WTC11 (cell line): ENCODE measurements around a stretch of chr17.

DNA sequence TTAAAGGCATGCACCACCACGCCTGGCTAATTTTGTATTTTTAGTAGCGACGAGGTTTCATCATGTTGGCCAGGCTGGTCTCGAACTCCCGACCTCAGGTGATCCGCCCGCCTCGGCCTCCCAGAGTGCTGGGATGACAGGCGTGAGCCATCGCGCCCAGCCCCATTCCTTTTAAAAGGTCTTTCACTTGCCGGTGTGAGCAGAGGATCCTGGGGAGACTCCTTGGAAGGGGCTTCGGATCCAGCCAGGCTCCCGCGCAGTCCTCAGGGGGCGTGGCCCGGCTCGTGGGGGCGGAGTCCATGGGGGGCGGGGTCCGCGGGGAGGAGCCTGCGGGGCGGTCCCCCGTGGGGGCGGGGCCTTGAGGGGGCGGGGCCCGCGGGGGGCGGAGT is 23.2 kb upstream of the ABR start:
- PRO-cap = bidirectional peak, plus-strand start outside the sequence, minus-strand start at position 197 of the sequence

- PRO-cap = no peak
These were observed 40.2 kb upstream of the BHLHA9 start for GRCh38 chr17:1230011-1230424.

DNA sequence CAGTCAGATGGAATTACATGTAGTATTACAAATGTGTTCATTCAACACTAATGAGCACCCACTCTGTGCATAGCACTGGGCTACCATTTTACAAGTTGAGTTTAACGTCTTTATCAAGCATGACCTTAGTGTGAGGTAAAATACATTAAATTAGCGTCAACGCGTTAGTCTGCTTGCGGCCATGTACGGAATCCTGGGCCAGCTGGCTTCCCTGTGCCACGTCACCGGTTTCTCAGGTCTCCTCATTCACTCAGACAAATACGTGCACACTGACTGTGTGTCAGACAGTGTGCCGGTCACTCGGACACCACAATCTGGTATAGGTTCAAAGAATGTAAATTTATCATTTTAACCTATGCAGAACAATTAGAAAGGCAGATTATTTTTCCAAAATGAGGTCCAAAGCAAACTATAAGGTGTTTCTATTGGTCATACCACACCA is 21.4 kb upstream of the YWHAE start:
- PRO-cap = no peak

DNA sequence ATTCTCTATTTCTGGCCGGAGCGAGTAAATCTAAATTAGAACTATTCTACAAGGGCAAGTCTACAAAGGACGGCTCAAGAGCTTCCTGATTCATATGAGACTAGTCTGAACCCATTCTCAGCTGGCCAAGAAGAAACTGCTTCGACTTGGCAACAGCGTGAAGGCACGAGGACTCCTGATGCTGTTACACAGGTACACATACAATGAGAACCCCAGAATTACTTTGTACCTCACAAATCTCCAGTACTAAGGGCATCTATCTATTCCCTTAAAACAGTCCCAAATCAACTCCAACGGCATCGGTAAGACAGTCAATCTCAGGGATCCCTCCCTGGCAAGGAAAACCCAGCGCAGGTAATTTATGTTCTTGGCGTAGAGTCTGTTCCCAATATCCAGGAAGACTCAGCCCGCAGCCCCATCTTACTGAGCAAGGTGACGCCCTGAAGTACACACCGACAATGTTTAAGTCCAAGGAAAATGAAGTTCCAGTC is 1.4 kb downstream of the CRK start:
- PRO-cap = no peak

GRCh38 chr17:1455060-1455794 is 805 bp downstream of the CRK start:
- PRO-cap = unidirectional peak, plus-strand start at chr17:1455503

GRCh38 chr17:1473811-1474303 is 17.8 kb upstream of the CRK start:
- PRO-cap = no peak

DNA sequence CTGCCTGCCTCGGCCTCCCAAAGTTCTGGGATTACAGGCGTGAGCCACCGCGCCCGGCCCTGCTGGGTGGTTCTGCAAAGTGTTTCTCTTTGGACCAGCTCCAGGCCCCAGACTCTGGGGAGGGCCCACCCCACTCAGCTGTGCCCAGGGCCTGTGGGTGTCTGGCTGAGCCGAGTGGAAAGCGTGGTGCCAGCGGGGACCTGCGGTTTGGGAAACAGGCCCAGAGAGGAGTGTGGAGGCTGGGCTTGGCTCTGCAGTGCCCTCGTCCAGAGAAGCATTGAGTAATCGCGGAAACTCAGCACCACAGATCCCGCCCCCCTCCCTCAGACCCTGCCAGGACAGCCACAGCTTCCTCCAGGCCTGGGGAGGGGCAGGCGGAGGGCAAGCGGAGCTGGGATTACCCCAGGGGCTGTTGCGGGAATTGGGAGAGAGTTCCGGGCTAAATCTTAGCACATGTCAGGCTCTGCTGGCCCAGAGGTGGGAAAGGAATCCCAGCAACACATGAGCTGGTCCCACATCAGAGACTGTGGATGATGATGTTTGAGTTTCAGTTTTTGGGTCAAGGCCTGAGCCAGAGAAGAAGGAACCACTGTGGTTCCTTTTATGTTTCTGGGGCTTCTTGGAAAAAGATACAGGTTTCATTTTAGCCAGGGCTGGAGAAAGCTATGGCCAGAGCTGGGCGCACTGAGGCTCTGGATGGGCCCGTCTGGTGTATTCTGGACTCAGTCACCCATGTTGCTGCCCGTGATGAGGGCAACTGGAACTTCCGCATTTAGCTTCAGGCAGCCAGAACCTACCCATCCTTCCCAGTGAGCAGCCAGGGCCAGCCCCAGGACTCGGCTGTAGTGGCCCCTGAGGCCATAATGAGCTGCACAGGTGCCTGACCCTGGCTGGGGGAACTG is 14.8 kb upstream of the PITPNA start:
- PRO-cap = no peak

DNA sequence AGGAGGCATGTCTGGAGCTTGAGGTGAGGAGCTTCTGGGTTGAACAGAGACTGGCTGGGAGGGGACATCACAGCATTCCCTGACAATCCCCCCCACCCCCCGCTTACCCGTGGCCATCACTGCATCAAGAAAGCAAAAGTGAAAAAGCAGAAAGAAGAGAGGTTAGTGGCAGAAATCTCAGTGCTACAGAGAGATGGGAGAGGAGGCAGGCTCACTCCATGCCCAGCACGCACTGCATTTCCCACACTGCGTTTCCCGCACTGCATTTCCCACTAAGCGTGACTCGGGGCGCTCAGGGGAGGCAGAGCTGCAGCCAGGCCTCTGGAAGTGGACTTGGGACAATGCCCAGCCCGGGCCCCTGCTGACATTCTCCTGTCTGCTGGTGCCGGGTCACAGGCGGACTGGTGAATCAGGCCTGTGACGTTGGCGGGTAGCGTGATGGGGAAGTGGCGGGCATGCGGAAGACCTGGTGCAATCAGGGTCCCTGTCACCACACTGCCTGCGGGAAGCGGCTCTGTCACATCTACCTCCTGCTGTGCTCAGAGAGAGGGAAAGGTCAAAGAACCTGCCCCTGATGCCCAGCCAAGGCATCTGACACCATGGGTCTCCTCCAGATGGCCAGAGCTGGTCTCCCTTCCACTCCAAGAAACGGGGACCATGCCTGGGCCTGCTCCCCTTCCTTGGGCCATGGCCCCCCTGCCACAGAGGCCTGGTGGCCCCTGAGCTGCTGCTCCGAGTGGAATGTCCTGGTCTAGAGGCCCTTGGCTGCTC is 24.4 kb upstream of the PITPNA start:
- PRO-cap = no peak

DNA sequence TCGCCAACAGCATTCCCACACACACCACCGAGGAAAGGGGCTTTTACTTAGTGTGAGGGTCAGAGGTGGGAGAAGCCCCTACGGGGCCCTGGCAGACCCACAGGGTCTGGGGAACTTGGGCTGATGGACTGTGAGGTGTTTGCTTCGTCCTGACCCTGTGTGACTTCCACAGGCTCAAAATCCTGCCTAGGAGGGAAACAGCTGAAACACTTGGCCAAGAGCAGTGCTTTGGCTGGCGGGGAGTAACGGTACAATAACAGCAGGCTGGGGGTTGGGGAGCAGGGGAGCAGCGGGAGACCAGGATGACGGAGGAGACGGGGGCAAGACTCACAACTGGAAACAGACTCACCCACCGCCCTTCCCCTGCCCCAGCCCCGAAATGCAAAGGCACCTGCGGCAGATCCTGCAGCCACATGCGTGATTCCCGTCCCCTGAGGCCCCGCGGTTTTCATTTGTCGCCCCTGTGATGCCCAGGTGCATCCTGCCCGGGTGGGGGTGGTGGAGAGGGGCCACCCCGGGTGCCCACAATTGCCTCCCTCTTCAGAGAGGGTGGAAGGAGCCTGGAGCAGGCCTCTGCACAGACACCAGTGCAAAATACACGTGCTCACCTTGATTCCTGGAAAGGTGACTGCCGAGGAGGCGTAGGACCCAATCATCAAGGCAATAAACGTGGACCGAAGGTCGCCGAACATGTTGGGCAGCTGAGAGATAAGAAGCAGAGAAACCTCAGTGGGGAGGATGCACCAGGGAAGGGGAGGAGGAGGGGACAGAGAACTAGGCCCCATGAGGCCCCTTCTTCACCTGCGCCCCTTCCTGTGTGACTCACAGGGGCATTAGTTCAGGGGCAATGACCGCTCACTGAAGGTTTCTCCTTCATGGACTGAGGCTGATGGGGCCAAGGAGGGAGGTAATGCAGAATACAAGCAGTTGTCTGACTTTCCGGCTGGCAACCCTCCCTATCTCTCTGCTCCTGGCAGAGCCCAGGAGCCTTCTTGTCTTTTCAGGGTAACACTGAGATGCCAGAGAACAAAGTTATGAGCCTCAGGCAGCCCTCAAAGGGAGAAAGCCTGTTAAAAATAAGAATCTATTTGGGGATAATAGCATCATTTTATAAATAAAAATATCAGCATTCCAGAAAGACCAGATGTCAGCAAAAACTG is 30.4 kb upstream of the PITPNA start:
- PRO-cap = no peak

GRCh38 chr17:1681320-1682220 is 3.1 kb downstream of the PRPF8 start:
- PRO-cap = no peak

GRCh38 chr17:1713096-1713356 is 2.8 kb upstream of the TLCD2 start:
- PRO-cap = no peak

- PRO-cap = no peak
These were observed 3.5 kb upstream of the TLCD2 start for GRCh38 chr17:1713687-1714027.

DNA sequence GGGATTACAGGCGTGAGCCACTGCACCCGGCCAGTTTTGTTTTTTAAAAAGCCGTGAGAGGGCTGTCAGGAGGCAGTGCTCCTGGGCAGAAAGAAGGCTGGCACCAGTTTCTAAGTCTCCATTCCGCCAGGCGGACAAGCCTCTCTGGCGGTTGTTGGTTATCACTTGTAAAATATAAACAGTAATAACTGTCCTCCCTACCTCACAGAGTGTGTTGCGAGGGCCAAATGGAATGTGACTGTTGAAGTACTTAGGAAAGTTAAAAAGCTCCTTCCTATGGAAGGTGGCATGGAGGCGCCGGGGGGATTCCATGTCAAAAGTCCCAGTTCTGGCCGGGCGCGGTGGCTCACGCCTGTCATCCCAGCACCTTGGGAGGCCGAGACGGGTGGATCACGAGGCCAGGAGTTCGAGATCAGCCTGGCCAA is 739 bp upstream of the WDR81 start:
- PRO-cap = no peak

- PRO-cap = no peak
These were observed 7.0 kb upstream of the SERPINF2 start for GRCh38 chr17:1735546-1736230.

DNA sequence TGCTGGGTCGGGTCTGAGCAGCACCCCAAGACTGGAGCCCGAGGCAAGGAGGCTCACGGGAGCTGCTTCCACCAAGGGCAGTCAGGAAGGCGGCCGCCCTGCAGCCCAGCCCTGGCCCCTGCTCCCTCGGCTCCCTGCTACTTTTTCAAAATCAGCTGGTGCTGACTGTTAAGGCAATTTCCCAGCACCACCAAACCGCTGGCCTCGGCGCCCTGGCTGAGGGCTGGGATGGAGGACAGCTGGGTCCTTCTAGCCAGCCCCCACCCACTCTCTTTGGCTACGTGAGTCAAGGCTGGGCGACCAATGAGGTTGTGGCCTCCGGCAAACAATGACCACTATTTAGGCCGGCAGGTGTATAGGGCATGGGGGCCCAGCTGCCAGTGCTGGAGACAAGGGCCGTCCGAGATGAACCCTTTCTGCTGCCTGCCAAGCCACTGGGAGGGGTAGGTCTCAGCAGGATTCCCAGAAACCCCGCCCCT is 620 bp downstream of the SERPINF1 start:
- PRO-cap = bidirectional peak, plus-strand start at position 380 of the sequence, minus-strand start at position 214 of the sequence

DNA sequence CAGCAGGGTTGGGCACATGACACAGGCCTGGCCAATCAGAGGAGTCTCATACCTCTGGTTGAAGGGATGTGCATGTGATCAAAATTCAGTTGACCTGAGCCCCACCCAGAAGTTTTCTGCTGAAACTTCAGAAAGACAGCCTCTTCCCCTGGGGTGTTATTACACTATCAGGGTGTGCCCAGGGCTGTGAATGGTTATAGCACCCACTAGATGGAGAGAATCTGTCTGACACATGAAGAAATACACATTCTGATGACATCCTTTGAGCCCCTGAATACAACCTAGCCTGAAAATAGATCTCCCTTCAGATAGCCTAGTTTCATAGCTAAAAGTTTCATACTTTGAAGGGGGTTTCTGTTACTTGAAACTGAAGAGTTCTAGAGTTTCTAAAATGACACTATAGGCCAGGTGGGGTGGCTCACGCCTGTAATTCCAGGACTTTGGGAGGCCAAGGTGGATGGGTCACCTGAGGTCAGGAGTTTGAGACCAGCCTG is 6.0 kb downstream of the SMYD4 start:
- PRO-cap = no peak

DNA sequence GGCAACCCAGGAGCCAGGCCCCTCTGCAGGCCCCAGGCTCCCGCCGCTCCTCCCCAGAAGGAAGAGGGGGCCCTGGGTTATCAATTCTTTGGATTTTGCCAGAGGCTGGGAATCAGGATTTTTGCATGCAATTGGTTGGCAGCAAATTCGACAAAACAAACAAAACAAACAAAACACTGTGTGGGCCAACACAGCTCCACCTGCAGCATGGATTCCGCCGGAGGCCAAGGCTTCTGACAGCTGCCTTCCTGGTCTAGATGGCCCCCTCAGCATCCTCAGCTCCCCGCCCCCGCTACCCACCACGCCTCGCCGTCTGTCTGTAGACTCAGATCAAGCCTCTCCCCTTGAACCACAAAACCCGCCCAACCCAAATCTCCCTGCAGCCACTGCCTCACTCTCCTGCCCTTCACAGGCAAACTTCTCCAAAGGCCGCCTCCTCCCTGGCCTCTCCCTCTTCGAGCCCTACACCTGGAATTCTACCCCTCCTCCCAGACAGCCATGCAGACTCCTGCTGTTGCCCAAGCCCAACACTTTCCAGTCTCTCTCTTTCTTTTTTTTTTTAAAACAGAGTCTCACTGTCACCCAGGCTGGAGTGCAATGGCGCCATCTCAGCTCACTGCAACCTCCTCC is 57.9 kb downstream of the RTN4RL1 start:
- PRO-cap = no peak

DNA sequence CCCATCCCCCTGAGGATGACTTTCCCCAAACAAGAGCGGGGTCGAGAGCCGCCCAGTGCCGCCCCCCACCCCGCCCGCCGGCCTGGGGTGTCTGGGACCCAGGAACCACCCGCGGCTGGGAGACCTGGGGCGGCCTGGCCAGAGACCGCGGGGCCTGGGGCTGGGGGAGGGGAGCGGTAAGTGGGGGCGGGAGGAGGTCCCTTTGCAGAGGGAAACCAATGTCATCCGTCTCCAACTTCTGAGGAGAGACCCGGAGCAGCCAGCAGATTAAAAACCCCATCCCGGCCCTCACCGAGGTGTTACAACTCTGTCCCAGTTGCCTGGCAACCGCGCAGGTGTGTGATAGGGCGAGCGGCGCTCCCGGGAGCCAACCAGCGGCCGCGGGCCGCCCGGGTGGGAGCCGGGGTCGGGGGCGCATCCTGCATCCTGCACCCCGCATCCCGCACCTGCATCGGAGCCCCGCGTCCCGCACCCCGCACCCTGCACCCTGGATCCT is 47.6 kb downstream of the RTN4RL1 start:
- PRO-cap = no peak

DNA sequence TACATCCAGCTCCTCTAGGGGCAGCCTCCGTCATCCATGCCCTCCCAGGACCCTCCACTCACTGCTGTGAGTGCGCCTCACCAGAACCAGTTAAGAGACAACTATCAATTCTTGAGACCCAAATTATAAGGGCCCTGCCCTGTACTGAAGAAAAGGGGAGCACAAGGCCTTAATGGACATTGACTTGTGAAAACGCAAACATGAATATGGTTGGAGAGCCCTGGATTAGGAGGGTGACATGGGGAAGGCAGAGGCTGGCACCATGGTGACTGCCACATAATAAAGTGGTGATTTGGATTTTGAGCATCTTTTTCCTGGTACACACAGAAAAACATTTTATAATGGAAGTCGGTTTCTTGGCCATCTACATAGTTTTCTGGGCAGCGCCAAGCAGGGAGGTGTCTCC is 1.3 kb downstream of the OVCA2 start:
- PRO-cap = no peak

- PRO-cap = no peak
These were observed 346 bp downstream of the HIC1 start for GRCh38 chr17:2055277-2055620.